Hair follicle dermal papilla cell (primary cell): ENCODE measurements around a stretch of chr16.

DNA sequence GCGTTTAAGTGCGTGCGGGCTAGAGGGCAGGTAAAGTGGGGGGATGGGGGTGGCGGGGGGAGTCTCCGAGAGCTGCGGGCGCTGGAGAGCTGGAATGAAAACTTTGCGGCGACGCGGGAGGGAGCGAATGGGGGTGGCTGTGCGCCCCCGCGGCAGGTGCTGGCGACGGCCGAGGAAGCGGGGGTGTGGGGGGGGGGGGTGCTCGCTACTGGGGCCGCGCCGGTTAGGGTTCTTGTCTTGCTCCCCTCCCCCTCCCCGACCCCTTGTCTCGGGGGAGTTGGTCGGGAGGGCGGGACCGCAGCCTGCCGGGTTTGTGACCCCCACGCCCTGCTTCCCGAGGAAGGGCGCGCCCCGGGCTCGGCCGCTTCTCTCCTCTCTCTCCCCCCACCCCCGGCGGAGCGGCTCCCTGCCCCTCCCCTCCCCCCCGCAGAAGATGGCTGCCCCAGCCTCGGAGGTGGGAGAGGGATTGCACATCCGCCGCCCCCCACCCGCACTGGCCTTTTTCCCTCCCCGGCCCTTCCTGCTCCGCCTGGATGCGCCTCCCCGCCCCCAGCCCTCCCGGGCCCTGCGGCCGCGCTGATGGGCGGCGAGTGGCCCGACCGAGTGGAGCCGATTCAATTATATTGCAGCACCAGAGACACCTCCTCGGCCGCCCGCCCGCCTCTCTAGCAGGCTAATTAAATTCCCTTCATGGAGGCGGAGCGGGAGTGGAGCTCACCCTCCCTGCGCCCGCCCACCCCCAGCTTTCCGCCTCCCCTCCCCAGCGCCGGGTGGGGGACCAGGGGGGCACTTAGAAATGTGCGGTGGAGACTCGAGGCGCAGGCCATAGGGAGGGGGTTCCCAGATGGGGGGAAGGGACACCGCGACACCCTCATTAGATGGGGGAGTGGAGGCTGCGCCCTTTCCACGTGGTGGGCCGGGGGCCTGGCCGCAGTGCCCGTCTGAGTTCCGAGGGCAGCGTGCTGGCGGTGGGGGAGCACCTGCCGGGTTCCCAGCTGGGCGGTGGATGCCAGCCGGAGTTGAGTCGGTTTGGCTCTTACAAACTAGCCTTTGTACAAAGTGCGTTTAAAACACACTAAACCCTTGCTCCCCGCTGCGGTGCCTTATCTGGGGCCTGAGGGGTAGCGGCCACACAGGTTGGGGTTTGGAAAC is 927 bp downstream of the GSE1 start:
- CAGE, long polyA plus RNA, result no peak

- CAGE, long polyA plus RNA, result no peak
Observed at GRCh38 chr16:85614862-85615732, 2.0 kb downstream of the GSE1 start.

- CAGE, long polyA plus RNA, result no peak
Observed at GRCh38 chr16:85639469-85639971, 26.4 kb downstream of the GSE1 start.

DNA sequence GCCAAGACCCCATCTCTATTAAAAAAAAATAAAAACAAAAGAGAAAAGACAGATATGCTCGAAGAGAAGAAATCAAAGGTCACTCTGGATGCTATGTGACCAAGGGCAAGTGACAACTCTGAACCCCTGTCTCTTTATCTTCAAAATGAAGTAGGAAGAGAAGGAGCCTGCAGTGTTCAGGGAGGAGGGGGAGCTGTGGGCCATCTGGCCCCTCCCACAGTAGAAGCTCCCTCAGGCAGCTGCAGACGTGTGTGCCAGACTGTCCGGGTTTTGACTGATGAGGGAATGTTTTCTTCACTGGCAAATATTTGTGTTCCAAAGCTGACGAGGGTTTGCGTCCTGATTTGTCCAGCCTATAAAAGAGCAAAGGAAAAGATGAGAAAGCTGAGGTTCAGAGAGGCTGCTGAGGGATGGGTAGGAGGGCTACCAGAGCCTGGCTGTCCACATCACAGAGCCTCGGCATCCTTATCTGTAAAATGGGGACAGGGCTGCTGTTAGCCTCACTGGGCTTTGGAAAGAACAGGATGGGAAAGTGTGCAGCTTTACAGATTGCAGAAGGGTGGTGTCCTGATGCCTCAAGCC is 1.8 kb upstream of the GINS2 start:
- CAGE, long polyA plus RNA, result no peak

GRCh38 chr16:85735002-85735827 is 15.7 kb downstream of the C16orf74 start:
- CAGE, long polyA plus RNA, result no peak

DNA sequence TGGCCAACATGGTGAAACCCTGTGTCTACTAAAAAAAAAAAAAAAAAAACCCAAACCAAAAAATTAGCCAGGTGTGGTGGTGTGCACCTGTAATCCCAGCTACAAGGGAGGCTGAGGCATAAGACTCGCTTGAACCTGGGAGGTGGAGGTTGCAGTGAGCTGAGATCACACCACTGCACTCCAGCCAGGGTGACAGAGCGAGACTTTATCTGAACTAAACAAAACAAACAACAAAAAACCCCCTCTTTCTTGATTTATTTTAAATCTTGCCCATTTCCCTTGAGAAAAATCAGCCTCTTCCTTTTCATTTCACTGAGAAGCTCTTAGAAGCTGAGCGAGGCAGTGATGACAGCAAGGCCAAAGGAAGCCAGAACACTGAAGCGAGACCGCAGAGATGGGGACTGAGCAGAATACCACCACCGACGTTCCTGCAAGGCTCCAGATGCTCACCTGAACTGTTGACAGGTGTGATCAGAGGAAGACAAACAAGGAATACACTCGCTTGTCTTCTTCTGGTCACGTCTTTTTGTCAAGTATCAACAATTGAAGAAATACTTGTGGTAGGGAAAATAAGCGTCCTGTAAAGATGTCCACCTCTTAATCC is 30.5 kb upstream of the IRF8 start:
- CAGE, long polyA plus RNA, result no peak

GRCh38 chr16:85901767-85902415 is 2.9 kb downstream of the IRF8 start:
- CAGE, long polyA plus RNA, result no peak

DNA sequence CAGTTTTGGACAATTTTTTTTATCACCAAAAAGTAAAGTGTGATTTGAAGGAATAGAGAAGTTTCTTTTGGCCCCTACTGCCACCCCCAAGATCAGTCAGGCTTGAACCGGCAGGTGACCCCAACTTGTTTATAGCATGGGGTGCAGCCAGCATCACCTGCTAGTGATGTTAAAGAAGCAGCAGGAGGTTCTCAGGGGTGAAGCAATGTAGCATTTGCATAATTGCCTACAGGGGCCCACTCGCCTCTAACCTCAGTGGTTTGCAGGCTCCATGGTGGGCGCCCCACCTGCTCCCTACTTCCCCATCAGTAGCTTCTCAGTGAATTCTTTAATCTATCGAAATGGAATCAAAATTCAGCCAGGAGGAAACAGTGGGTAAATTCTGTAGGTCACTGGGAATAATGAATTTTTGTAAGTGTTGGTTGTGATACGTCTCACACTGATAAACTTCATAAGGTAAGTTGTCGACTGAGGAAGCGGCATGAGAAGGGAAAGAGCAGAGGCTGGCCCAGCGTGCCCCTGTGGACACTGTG is 11.6 kb downstream of the IRF8 start:
- CAGE, long polyA plus RNA, result no peak

- CAGE, long polyA plus RNA, result no peak
Observed at GRCh38 chr16:85931938-85932647, 33.1 kb downstream of the IRF8 start.

DNA sequence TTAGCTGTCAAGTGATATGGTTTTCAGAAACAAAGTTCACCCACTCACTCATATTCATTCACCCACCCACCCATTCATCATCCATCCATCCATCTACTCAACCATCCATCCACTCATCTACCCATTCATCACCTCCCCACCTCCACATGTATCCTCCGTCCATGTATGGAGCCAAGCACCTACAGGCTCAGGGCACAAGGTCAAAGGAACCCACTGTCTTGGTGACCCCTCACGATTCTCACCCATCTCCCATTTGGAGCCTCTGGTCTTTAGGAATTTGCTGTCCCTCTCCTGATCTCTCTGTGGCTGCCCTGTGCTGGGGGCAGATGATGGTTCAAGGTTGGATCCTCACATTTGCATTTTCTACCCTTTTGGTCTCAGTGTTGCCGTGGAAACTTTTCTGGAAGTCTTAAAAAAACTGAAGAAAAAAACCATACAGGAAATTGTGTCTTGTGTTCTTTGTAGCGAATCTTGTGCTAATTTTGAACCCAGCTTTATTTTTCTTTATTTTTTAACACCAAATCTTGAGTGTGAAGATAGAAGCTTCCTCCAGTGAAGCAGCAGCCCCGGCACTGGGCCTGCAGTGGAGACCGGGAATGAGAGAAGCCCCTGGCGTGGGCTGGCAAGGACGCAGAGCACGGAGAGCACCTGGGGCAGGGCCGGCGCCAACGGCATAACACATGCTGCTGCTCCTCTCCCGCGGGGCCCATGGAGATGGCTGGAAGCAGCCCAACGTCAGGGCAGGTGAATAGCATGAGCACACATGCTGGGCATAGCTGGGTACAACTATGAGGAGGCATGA is 46.1 kb downstream of the IRF8 start:
- CAGE, long polyA plus RNA, result no peak

DNA sequence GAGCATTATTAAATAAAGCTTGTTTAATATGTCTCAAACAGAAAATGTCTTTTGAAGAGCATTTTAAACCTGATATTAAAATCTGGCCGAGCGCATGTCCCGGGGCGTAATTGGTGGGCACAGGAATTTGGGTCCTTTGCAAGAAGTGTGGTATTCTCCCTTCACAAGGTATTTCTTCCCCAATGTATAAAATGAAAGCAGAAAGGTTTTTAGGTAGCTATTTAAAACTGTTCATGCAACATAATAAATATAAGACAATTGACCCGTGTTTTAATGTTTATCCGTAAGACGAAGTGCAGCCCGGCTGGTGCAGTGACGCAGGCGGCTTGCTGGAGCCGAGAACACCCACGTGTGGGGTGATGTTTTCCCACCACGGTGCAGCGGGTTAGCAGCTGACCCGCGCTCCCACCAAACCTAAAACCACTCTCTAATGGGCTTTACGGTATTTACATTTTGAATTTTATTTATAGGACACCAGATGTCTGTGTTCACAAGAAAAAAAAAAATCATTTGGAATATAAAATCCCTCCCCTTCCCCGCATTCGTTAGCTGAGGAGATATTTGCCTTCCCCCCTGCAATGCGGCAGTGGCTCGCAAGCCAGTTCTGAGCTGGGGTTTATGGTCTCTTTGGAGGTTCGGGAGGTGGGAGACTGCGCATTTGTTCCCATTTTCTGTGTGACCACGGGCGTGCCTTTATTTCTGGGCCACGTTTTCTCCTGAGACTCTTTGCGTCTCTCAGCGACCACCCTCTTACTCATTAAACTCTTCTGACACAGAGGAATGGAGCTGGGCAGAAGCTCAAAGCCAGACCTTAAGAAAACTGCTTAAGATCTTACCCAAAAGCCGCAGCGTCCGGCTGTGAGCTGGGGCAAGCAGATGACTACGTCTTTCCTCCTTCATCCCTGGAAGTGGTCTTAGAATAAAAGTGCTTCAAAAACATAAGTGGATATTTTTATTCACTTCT is 301.0 kb downstream of the IRF8 start:
- CAGE, long polyA plus RNA, result no peak

- CAGE, long polyA plus RNA, result no peak
Observed at GRCh38 chr16:86294351-86294994, 215.9 kb upstream of the FOXF1 start.

- CAGE, long polyA plus RNA, result no peak
Observed at GRCh38 chr16:86298557-86299309, 211.6 kb upstream of the FOXF1 start.

DNA sequence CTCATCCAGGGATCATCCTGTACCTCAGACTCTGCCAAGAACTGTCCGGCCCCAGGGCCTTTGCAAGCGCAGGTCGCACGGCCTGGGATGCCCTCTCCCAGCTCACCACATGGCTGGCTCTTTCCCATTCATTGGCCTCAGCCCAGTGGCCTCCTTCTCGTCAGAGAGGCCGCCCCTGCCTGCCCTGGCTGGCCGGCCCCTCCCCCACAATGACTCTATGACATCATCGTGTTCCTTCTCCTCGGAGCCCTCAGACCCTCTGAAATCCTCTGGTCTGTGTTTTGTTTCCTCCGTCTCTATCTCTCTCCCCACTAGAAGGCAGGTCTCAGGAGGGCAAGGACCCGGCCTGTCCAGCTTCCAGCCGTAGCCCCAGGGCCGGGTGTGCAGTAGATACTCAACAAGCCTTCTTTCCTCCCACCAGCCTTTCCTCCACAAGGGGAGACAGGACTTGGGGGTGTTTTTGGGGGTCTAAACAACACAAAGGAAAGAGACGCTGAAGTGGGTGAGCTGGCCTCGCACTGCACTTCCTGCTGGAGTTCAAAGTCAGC is 164.8 kb upstream of the FOXF1 start:
- CAGE, long polyA plus RNA, result no peak

- CAGE, long polyA plus RNA, result no peak
Observed at GRCh38 chr16:86502996-86504242, 6.9 kb upstream of the FOXF1 start.

DNA sequence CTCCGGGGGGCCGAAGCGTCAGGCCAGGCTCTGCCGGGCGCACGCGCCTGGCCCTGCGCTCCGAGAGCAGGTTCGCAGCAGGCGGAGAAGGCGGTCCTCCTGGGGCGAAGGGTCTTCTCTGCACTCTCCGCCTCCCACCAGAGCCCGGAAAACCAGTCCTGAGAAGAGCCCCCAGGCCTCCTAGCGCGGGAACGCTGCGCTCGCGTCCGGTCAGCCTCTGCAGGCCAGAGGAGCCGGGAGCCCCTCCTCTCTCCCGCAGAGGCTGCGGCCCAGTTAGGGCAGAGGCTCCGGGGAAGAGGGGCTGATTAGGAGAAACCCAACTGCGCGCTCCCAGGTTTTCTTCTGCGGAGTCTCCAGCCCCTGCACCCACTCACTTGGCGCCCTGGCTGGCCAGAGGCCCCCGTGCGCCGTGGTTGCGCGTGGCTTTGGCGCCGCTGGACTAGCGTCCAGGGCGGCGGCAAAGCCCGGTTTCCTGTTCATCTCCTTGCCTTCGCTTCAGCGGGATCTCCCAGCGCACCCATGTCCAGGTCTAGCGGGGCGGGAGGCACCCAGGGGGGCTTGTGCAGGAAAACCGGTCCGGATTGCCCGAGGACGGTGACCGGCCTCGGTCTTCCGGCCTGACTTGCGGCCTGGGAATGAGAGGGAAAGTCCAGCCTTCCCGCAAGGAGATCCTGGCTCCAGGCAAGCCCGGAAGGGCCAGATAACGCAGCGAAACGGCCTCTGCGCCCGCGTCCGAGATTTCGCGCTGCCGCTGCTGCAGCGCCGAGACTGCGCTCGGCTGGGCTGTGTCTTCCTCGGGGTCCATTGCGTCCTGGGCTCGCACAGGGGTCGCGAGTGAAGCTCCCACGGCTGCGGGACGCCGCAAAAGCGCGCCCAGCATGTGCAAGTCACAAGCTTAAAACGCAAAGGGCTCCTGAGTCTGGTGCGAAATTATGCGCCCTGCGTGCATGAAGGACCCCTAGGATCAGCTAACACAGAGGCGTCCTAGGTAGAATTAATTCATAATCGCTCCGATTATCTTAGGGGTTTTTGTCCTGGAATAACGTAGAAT is 5.5 kb downstream of the FOXF1 start:
- CAGE, long polyA plus RNA, result no peak

GRCh38 chr16:86567481-86568247 is 1.0 kb downstream of the FOXC2 start:
- CAGE, long polyA plus RNA, result no peak

DNA sequence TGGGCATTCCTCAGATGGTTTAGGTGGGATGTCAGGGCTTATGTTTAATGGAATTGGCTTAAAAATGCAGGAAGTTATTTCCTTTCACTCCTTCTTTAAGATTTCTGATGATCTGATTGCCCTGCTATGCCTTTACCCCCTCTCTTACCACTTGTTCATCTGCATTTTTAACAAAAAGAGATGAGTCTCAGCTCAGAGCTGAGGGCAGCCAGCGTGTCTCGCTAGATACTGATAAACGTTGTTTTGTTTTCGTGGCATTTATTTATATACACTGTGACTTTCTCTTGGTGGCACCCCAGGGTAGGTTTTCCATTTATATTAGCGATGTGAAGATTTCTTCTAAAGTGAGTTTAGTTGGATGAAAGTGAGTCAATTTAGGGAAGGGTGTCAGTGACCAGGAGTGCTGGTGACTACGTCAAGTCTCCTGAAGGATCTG is 30.9 kb downstream of the FOXL1 start:
- CAGE, long polyA plus RNA, result no peak

- CAGE, long polyA plus RNA, result no peak
Observed at GRCh38 chr16:86651674-86652219, 73.4 kb downstream of the FOXL1 start.

DNA sequence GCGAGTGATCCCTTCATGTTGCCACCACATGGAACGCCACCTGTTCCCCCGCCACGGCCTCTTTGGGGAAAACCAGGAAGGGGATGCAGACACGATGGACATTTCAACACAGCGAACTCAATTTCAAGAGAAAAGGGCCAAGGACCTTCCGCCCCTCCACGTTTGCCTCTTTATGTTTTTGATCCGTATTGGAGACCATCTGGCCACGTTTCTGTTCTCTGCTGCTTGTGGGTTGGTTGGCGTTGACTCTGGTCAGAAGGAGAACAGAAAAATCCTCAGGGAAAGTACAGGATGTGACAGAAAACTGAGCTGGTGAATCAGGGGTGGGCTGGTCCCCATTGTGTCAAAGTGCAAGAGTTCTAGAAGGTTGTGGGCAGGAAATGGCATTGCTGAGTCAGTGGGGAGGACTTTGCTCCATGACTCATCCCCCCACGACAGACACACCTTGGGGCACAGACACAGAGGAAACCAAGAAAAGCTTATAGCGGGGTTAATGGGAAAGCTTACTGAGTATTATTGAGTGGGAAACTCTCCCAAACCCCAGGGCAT is 86.0 kb downstream of the FOXL1 start:
- CAGE, long polyA plus RNA, result no peak